Mononuclear cell (primary cell): ENCODE measurements around a stretch of chr16.

- RRBS = no CpG with 5 or more reads among the region's 22 CpGs
Observed at GRCh38 chr16:34889-35795, 18.3 kb downstream of the POLR3K start.

DNA sequence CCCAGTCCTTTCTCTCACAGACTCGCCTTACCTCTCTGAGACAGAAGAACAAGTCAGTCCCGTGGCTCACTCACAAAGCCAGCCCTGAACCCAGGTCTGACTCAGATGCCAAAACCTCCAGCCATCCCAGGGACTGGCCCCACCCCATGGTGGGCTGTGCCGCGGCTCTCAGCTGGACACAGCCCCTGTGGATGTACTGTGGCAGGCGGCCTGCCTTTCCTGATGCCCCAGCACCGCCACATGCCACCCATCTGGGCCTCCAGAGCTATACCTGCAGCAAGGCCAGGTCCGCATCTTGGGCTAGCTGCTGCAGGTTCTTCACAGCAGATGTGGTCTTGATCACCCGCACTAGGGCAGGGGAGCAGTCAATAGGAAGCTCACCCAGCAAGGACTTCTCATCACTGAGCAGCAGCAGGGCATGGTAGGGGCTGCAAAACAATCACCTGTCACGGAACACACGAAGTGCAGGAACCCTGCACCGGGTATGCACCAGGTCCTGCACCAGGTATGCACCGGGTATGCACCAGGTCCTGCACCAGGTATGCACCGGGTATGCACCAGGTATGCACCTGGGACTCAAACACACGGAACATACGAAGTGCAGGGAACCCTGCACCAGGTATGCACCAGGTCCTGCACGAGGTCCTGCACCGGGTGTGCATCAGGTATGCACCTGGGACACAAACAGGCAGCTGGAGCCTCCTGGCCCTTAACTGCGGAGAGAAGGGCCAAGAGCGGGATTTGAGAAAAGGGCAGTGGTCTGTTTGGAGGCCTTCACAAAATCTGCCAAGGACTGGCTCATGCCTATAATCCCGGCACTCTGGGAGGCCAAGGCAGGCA is 20.1 kb downstream of the MPG start:
- RRBS = 100% methylated on average over 2 of the region's 20 CpGs

GRCh38 chr16:173046-173842 is 568 bp downstream of the HBA2 start:
- RRBS = 21% methylated on average over 2 of the region's 53 CpGs

DNA sequence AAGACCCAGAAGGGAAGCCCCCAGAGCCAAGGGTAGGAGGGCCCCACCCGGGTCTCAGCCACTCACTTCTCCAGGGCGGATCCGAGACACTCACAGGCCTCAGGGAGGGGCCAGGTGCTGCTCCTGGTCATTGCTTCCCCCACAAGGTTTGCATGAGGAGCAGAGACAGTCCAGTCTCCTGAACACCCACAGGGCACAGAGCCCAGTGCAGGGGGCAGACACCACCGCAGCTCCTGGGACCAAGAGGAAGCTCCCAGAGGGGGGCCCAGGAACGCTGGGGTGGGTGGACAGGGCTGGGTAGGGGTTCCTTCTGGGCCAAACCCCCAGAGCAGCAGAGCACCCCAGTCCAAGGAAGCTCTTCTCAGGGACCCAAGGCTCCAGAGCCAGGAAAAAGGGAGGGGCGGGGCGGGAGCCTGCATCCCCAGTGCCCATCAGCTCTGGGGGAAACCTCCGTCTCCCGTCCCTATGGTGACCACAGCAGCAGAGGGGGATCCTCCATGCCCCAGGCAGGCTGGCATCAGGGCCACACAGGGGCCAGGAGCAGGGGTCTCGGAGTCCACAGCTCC is 746 bp upstream of the MRPL28 start:
- RRBS = 27% methylated on average over 1 of the region's 10 CpGs

- RRBS = 93% methylated on average over 8 of the region's 33 CpGs
Observed at GRCh38 chr16:371567-372389, 1.4 kb upstream of the MRPL28 start.

DNA sequence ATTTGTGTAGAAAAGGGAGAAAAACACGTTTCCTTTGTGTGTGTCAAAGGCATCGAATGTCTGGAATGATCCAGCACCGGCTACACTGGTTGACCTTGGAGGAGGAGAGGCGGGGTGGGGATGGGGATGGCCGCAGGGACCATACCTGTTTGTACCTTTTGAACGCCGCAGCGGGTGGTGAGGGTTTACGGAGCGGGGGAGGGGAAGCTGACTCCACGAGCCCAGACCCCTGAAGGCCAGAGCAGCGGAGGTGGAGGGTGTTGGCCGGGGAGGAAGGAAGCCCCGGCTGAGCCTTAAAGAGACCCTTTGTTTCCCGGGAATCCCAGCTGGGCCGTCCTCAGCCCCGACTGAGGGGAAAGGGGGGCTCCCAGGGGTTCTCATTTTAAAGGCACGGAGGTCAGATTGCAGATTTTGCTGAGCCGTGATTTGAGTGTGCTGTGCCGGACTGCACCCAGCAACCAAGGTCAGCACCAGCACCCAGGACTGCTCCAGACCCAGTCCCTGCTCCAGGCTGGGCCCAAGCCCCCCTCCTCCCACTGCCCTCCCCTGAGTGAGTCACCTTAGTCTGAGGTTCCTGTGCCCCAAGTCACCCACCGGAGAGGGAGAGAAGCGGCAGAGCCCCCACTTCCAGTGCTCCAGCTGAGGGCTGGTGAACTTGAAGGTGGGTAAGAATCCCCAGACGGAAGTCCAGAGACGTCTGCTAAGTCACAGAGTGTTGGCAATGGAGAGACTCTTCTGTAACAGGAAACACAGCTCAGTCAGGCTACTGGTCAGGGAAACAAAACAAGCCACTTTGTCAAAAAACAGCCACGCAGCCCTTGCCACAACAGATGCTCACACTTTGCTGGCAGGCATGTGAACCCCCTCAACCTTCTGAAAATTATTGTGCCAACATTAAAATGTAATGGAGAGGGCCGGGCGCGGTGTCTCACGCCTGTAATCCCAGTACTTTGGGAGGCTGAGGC is 2.2 kb upstream of the PGAP6 start:
- RRBS = 0% methylated on average over 2 of the region's 29 CpGs

DNA sequence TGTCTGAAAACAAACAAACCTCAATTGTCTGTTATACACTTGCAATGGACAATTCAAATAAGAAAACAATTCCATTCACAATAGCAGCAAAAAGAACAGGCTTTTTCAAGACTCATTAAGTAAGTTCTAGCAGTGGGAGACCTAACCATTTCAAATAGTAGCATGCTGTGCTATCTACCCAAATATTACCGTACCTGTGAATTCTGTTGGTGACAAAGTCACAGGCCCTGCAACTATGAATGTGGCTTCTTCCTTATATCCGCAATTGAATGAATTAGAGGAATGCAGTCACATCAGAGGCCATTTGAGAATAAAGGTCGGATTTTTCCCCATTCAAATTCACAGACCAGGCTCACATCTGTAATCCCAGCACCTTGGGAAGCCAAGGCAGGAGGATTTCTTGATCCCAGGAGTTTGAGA is 807 bp upstream of the NME4 start:
- RRBS = no CpG with 5 or more reads among the region's 3 CpGs

DNA sequence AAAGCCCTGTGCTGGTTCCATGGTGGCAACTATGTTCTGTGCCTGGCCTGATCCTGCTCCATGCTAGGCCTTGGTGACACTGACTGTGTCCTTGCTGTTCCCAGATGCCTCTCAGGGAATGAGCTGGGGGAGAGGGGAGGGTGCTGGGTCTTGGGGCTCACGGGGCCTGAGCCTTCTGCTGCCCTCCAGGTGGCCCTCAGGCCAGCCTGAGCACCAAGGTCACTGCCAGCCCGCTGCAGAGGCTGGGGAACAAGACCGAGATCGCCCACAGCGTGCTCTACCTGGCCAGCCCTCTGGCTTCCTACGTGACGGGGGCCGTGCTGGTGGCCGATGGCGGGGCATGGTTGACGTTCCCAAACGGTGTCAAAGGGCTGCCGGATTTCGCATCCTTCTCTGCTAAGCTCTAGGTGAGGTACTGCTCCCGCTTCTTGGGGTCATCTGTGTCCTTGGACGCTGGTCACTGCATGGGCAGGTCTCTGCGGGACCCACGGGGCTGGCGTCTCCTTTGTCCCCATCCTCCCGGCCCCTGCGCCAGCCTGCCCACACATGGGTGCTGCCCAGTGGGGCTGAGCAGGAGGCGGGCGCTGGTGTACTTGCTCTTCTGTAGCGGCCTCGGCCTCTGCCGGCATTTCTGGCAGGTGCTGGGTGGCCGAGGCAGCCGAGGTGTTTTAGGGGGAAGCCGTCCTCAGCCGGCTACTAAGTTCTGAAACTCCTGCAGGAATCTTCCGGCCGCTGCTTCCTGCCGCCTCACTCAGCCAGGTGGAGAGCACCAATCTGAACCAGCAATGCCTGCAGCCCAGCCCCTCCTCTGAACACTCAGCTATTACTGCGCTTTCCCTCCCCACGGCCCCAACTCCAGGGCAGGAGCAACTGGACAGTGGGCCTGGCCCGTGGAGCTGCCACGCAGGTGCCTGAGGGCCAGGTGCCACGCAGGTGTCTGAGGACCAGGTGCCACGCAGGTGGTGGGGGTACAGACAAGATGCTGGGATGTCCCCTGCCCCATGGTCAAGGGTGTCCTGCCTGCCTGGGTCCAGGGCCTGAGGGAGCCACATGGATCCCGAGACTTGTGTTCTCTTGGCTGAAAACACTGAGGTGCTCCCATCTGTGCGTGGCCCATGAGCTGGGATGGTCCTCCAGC is 9.9 kb downstream of the DECR2 start:
- RRBS = 98% methylated on average over 10 of the region's 41 CpGs

- RRBS = no CpG with 5 or more reads among the region's 16 CpGs
Observed at GRCh38 chr16:509058-509657, 18.4 kb upstream of the CAPN15 start.

DNA sequence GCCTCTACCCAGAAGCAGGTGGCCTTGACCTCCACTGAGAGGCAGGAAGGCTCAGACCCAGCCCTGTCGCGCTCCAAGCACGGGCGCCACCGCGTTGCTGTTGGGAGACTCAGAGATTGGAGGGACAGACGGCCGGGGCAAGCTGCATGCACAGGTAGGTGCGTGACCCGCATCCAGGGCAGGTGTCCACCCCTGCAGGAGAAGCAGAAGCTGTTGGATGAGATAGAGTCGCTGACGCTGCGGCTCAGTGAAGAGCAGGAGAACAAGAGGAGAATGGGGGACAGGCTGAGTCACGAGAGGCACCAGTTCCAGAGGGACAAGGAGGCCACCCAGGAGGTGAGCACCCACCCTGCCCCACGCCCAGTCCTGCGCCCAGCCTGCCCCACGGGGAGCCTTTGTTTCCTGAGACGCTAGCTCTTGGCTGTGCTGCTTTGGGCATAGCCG is 7.9 kb upstream of the CAPN15 start:
- RRBS = no CpG with 5 or more reads among the region's 19 CpGs

GRCh38 chr16:521563-522291 is 5.8 kb upstream of the CAPN15 start:
- RRBS = no CpG with 5 or more reads among the region's 27 CpGs

DNA sequence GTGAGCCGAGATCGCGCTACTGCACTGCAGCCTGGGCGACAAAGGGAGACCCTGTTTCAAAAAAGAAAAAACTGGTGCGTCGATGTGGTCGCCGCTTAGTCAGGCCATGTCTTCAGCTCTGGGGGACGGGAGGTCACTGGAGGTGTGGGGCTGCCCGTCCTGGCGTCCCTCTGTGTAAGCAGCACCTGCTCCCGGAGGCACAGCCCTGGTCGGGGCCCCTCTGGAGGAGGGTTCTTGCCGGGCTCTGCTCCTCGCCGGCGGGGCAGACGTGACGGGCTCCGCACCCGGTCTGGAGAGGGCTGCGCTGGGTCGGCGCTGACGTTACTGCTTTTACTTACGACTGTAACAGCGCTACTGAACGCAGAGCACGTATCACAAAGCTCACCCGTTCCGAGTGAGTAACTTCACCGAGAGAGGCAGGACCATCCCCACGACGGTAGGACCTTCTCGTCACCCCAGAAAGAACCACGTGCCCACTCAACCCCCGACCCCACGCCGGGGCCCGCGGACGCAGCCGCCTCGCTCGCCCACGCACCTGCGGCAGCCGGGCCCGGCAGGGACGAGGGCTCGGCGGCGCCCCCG is 1.3 kb upstream of the RAB40C start:
- RRBS = 1% methylated on average over 13 of the region's 54 CpGs

DNA sequence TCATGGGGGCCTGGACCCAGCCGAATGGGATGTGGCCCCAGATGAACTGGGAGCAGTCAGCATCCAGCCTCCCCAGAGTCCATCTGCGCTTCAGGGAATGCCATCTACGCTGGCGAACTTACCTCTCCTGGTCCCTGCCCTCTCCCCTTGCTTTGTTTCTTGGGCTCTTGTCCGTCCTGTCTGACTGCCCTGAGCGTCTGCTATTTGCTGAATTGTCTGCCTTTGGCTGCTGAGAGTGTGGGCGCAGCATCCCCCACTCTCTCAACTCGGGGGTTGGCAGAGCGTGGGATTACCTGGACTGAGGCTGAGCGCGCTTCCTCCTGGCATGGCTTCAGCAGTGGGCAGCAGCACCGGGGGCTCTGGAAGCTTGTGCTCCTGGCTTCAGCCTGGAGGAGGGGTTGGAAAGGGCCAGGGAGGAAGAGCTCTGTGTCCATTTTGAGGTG is 2.2 kb downstream of the RAB40C start:
- RRBS = no CpG with 5 or more reads among the region's 12 CpGs

DNA sequence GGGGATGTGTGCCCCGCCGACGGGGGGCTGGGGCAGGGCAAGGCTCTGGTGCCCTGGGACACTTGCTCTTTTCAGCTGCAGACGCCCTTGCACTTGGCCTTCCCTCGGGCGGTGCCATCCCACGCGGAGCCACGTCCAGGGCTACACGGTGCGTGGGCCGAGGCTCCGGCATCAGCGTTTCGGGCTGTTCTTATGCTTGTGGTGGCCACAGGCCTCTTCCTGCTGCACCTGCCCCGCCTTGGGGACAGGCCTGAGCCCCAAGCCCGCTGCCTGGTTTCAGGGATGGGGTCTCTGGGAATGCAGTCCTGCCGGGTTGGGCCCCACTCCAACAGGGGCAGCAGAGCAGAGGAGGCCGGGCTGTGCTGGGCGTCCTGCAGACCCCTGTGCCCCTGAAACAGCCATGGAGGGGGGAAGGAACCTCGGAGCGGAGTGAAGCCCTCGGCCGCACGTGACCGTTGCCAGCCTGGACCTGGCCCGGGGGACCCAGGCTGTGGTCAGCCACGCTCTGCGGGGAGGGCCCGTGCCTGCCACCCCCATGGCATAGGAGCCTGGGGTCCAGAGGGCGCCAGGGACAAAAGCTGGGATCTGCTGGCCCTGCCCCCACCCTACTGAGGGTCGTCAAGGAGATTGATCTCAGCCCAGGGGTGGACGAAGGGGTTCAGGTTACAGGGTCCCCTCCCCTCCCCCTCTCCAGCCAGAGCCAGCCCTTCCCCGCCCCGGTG is 464 bp upstream of the WFIKKN1 start:
- RRBS = 28% methylated on average over 2 of the region's 35 CpGs

DNA sequence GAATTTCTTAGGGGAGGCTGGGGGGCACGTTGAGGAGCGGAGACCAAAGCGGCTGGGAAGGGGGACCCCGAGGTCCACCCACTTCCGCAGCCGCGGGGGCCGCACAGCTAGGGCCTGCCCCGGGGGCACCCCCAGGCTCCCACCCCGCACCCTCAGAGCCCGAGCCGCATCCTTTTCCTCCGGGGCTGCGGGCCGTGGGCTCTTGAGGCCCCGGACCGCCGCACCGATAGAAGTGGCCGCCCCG is 343 bp downstream of the METTL26 start:
- RRBS = 5% methylated on average over 6 of the region's 21 CpGs

DNA sequence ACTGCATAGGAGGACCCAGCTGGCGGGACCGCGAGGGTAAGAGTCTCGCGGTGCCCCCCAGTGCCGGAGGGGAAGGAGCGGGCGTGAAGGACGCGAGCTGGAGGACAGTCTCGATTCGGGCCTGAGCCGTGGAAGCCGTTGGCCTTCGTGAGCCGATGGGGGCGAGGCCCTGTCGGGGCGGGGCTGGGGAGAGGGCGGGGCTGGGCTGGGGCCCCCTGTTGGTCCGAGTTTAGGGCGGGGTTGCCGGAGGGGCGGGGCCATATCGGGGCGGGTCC is 742 bp upstream of the METTL26 start:
- RRBS = under 1% methylated on average over 4 of the region's 26 CpGs

- RRBS = no CpG with 5 or more reads among the region's 6 CpGs
Observed at GRCh38 chr16:692866-693253, 2.7 kb upstream of the WDR24 start.

DNA sequence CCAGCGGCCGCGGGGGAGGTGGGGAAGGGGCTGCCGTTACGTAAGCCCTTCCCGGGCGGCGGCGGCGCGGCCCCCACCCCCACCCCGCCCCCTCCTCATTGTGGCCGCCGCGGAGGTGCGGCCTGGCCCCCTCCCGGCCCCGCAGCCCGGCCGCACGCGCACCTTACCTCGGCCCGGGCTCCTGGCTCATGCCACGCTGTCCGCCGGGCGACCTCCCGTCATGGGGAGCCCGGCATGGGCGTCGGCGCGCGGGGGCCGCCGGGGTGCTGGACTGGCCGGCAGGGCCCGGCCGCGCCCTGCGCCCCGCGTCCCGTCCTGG is 297 bp downstream of the FBXL16 start:
- RRBS = 3% methylated on average over 14 of the region's 45 CpGs

DNA sequence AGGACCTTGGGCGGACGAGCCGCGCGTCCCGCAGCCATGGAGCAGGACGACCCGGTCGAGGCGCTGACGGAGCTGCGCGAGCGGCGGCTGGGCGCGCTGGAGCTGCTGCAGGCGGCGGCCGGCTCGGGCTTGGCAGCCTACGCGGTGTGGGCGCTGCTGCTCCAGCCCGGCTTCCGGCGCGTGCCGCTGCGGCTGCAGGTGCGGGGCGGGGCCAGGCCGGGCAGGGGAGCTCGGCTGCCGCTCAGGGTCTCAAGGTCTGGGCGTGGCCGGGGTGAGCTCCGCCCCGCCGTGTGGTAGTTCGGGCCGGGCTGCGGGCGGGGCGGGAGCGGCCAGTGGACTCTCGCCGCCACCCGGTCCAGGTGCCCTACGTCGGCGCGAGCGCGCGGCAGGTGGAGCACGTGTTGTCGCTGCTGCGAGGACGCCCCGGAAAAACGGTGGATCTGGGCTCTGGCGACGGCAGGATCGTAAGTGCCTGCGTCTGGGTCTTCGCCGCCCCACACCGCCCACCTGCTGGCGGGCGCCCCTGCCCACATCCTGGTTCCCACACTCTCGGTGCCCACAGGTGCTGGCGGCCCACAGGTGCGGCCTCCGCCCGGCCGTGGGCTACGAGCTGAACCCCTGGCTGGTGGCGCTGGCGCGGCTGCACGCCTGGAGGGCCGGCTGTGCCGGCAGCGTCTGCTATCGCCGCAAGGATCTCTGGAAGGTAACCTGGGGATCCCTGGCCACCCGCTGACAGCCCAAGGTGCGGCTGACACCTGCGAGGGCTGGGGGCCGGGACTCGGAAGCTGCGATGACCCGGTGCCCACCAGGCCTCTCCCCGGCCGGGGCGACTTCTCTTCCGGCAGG is 516 bp downstream of the ANTKMT start:
- RRBS = 11% methylated on average over 76 of the region's 98 CpGs

- RRBS = 75% methylated on average over 4 of the region's 14 CpGs
Observed at GRCh38 chr16:784127-784423, 4.1 kb downstream of the RPUSD1 start.